ENCODE results near the genes CD72 and HINT2.

GRCh38 chr9:35406284-35407040 lies 83.4 kb upstream of the RUSC2 start:
- RRBS, 2 experiments: 10 to 35% methylated on average over 6 to 8 of the region's 28 CpGs

- RRBS, 2 experiments: no CpG with 5 or more reads among the region's 11 CpGs
Measured at GRCh38 chr9:35488011-35488438, 1.9 kb upstream of the RUSC2 start.

GRCh38 chr9:35510563-35511583 lies 21.0 kb downstream of the RUSC2 start:
- RRBS, 2 experiments: no CpG with 5 or more reads among the region's 6 CpGs

DNA sequence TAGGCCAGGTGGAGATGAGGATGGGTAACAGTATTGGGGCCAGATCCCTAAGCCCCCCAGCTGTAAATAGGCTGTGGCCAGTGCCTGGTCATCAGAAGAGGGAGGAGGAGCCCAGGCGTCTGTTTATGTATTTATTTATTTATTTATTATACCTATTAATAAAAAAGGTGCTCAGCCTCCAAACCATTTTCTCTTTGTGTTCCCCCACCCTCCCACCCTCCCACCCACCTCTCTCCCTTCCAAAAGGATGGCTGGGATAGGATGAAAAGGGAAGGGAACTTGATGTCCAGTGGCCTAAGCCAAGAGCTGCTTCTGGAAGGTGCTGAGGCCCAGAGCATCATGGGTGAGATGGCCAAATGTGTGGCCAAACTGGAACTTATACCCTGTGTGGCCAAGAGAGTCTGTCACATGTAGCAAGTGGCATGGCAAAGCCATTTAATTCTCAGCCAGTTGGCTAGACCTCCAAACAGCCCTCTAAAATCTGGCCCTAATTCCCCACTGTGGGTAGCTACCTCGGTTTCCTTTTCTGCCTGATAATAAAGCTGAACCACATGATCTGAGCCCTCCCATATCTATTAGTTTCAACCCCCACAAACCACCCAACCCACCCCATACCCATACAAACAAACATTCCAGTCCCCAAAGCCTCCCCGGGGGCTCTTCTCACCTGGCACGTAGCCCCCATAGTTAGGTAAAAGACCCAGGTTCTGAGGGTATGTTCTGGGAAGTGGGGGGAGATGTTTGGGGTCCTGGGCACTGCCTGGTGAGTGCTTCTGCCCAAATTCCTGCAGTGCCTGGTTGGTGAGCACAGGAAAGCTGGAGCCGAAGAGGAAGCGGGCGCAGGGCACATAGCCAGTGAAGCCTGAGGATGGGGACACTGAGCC lies 1.7 kb downstream of the FAM166B start:
- RRBS, 2 experiments: no CpG with 5 or more reads among the region's 7 CpGs

DNA sequence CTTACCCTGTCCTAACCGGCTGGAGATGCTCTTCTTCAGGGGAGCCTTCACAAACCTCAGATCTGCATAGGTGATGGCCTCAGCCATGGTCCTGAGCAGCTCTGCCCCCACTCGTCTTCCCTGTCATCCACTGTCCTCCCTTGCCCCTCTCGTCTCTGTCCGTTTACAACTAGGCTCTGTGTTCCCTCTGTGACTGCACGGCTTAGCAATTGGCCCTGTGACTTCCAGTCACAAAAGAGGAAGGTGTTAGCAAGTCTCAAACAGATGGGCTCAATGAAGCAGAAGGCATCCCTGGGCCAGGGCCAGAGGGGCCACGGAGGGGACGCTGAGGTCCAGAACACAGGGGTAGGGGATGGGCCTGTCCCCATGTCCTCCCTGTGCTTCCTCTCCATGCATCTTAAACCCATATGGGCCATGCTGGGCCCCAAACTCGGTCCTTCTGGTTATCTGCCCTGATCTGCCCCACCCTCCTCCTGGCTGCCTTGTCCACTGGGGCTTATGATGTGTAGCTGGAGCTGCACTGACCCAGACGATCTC lies at the start of gene CD72:
TSS of gene CD72 (minus strand) at position 197 of the 537 bp plus-strand sequence.
- RRBS, 2 experiments: no CpG with 5 or more reads among the region's 9 CpGs

- RRBS, 2 experiments: no CpG with 5 or more reads among the region's 12 CpGs
Measured at GRCh38 chr9:35688683-35689481, 843 bp downstream of the TPM2 start.

- RRBS, 2 experiments: 2 to 7% methylated on average over 25 to 30 of the region's 74 CpGs
Measured at GRCh38 chr9:35690066-35691005, 611 bp upstream of the TPM2 start.

DNA sequence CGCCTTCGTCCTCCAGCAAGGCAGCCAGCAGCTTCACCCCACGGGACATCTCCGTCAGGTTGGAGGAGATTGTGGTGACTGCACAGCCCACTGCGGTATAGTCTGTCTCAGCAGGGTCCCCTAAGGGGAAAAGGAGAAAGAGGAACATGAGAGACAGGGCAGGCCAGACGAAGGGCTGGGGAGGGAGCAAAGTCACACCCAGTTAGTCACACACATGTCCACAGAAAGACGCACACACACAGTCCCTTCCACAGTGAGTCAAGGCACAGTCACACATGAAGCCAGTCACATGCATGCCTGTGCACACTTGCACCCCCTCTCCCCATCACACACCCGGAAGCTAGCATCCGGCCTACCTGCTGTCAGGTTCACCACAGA lies 12.8 kb downstream of the TLN1 start:
- RRBS, 2 experiments: no CpG with 5 or more reads among the region's 9 CpGs

- RRBS, 2 experiments: no CpG with 5 or more reads among the region's 3 CpGs
Measured at GRCh38 chr9:35746608-35747438, 2.2 kb downstream of the GBA2 start.

- RRBS, 2 experiments: no CpG with 5 or more reads among the region's 8 CpGs
Measured at GRCh38 chr9:35755259-35755725, 1.2 kb upstream of the MSMP start.

- RRBS, 2 experiments: 5% methylated on average over 3 of the region's 16 CpGs; no CpG with 5 or more reads in 1 of the 2 experiments
Measured at GRCh38 chr9:35757302-35757753, 3.3 kb upstream of the MSMP start.

DNA sequence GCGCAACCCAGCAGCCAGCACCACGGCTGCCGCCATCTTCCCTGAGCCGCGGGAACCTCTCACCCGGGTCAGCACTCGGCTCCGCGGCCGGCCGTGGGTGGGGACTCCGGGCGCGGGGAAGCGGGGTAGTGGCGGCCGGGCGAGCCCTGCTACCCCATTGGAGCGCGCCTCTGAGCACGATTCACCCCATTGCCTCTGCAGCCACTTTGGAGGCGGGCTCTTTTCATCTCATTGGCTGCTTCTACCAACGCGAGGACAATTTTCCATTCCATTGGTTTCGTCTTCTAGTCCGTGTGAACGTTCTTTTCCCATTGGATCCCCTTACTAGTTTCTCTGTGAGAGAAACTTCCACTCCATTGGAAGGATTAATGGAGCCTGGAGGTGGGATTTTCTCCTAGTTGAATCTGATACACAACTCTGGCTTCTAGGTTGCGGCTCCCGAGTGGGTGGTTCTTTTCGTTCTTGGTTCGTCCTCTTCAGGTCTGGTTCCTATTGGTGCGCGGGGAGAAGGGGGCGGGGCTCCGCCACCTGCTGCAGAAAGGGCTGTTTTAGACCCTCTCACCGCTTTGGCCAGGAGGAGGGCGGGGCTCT lies at the start of gene HINT2:
TSS of gene HINT2 (minus strand) at position 99 of the 591 bp plus-strand sequence.
- RRBS, 2 experiments: no CpG with 5 or more reads among the region's 37 CpGs

DNA sequence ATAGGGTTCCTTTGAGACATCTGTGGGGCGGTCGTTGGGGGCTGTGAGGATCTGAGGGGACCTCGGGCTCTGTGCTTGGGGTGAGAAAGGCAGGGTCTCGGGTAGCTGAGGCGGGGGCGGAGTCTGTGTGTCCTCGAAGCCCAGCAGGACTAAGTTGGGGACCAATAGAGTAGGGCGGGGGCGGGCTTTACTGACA lies 132 bp upstream of the TMEM8B start:
- RRBS, 2 experiments: no CpG with 5 or more reads among the region's 9 CpGs

GRCh38 chr9:35832791-35833339 lies 3.8 kb downstream of the TMEM8B start:
- RRBS, 2 experiments: no CpG with 5 or more reads among the region's 6 CpGs

DNA sequence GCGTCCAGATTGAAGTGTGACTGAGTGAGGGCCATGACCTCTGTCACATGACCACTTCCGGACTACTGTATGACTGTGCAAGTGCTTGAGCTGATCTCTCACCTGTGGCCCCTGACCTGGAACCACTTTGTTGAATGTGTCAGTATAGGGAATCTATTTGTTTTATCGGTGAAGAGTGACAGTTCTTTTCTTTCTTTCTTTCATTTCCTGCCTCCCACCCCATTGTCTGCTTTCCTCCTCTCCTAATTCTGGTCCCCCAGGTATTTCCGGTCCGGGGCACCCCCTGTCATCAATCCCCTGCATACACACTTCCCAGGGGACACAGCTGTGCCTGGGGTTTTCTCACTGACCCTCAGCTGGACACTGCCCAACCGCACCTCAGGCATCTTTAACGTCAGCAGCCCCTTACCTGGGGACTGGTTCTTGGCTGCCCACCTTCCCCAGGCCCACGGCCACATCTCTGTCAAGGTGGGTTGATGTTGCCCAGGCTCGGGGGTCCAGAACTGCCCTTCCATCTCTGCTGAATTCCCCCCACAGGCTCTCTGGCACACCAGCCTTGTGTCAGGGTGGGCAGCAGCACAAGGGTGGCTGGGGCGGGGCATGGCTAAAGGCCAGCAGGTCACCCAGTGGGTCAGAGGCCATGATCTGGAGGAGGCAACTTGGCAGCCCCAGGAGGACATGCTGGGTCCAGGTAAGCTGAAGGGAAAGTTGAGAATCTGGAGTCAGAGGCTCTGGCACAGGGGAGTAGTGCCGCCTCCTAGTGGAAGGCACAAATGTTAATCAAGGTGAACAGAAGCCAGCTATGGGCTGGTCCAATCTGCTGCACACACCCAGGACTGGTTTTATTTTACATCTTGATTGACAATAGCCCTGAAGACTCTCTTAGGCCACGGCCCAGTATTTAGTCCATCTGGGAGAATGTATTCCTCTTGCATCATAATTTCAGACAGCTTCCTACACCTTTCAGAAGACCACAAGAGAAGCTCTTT lies 6.0 kb downstream of the TMEM8B start:
- RRBS, 2 experiments: no CpG with 5 or more reads among the region's 12 CpGs

- RRBS, 2 experiments: no CpG with 5 or more reads among the region's 10 CpGs
Measured at GRCh38 chr9:35856891-35857560, 13.2 kb downstream of the OR13J1 start.

GRCh38 chr9:35915642-35916499 lies 6.6 kb downstream of the SPAAR start:
- RRBS, 2 experiments: no CpG with 5 or more reads among the region's 18 CpGs

- RRBS, 2 experiments: no CpG with 5 or more reads among the region's 8 CpGs
Measured at GRCh38 chr9:35951705-35952227, 6.2 kb downstream of the OR2S2 start.

- RRBS, 2 experiments: no CpG with 5 or more reads among the region's 16 CpGs
Measured at GRCh38 chr9:36190346-36190829, 333 bp upstream of the CLTA start.

GRCh38 chr9:36218920-36219594 lies 28.3 kb downstream of the CLTA start:
- RRBS, 2 experiments: no CpG with 5 or more reads among the region's 7 CpGs

All from bronchial epithelial cell (primary cell).